ENCODE data around the genes GSPT1, SHISA9 and MRTFB.

GRCh38 chr16:11783273-11784322 is 13.5 kb downstream of the ZC3H7A start:
- RRBS = no CpG with 5 or more reads among the region's 5 CpGs

- RRBS = no CpG with 5 or more reads among the region's 7 CpGs
These were observed 3.4 kb downstream of the ZC3H7A start for GRCh38 chr16:11793482-11794265.

DNA sequence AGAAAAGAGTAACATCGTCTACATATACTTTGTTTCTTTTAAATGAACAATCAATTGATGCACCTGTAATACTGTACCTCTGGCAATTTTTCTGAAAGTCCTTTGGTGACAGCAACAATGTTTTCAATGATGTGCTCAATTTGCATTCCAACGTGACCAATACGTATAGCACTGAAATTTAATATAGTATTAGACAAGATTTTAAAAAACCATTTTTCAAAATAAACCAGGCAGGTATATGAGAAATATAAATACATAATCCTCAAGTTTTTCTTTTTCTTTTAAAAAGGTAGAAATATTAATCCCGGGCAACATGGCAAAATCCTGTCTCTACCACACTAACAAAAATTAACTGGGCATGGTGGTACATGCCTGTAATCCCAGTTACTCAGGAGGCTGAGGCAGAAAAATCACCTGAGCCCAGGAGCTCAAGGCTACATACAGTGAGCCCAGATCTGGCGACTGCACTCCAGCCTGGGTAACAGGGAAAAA is 9.5 kb downstream of the RSL1D1 start:
- RRBS = no CpG with 5 or more reads among the region's 5 CpGs

DNA sequence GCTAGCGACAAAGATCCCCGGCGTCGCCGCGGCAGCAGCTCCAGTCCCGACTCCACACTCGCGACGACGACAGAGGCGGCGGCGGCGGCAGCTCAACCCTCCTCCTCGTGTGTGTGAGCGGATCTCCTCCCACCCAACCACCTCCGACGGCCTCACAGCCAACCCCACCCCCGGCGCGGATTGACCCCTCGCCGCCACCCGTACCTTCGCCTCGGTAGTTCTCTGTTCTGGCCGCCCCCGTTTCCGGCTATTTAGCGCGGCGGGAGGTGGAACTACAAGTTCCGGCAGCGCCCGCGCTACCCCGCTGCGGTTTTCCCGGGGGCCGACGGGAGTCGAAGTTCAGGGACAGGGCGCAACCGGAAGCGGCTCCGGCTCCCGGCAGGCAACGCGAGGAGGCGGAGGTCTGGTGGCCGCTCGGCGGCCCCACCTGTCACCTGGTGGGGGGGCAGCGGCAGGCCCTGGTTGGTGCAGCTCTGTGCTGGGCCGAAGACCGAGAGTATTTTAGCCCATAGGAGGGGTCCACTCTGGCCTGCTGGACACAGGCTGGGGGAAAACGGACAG is at the start of gene GSPT1:
Gene GSPT1 (minus strand): TSS at position 119 of the 561 bp plus-strand sequence.
- RRBS = 1% methylated on average over 19 of the region's 58 CpGs

DNA sequence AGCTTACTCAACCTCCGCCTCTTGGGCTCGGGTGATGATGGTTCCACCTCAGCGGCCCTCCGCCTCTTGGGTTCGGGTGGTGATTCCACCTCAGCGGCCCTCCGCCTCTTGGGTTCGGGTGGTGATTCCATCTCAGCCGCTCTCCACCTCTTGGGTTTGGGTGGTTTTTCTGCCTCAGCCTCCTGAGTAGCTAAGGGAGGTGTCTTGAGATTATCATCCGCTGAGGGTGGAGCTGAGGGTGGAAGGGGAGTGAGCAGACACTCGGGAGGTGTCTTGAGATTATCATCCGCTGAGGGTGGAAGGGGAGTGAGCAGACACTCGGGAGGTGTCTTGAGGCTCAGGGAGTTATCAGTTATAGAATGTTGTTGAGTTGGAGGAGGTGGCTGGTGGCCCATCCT is 11.6 kb upstream of the GSPT1 start:
- RRBS = no CpG with 5 or more reads among the region's 13 CpGs

DNA sequence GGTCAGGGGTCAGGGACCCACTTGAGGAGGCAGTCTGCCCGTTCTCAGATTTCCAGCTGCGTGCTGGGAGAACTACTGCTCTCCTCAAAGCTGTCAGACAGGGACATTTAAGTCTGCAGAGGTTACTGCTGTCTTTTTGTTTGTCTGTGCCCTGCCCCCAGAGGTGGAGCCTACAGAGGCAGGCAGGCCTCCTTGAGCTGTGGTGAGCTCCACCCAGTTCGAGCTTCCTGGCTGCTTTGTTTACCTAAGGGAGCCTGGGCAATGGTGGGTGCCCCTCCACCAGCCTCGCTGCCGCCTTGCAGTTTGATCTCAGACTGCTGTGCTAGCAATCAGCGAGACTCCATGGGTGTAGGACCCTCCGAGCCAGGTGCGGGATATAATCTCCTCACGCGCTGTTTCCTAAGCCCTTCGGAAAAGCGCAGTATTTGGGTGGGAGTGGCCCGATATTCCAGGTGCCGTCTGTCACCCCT is 99.1 kb downstream of the SNX29 start:
- RRBS = no CpG with 5 or more reads among the region's 14 CpGs

- RRBS = no CpG with 5 or more reads among the region's 8 CpGs
These were observed 409.7 kb downstream of the SNX29 start for GRCh38 chr16:12386109-12386666.

GRCh38 chr16:12421160-12422006 is 382.3 kb downstream of the CPPED1 start:
- RRBS = no CpG with 5 or more reads among the region's 7 CpGs

DNA sequence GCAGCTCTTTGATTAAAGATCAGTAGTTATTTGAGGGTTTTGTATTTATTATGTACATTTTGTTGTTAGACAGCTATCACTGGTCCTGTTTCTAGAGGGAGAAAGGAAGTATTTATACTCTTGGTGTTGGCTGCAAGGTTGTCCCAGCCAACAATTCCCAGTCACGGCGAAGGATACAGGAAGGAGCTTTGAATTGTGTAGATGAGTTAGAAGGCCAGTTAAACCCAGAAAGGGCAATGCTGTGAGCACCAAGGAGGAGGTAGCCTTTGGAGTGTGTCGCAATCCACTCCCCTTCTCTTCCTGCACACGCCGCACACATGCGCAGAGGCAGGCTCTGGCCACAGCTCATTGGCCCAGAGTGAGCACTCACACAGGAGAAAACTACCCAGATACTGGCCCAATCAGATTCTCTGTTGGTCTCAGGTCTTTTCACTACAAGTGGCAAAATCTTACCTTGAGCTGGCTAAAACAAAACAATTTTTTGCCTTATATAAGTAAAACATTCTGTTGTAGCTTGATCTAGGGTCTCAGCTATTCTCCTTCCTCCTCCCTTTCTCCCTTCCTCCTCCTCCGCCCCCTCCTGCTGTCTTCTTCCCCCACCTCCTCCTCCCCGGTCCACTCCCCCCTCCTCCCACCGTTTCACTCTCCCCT is 345.1 kb downstream of the CPPED1 start:
- RRBS = no CpG with 5 or more reads among the region's 9 CpGs

DNA sequence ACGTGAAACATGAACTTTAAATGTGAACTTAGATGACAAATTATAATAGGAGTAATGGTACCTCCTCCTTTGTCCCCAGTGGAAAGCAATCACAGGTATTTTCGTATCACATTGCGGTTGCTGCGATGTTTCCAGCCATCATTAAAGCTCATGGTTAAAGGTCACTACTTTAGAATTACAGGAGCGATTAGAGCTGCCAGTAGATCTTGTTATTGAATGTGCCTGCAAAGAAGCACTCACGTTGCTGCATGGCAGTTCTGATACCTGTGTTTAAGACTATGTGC is 301.0 kb downstream of the CPPED1 start:
- RRBS = no CpG with 5 or more reads among the region's 6 CpGs

DNA sequence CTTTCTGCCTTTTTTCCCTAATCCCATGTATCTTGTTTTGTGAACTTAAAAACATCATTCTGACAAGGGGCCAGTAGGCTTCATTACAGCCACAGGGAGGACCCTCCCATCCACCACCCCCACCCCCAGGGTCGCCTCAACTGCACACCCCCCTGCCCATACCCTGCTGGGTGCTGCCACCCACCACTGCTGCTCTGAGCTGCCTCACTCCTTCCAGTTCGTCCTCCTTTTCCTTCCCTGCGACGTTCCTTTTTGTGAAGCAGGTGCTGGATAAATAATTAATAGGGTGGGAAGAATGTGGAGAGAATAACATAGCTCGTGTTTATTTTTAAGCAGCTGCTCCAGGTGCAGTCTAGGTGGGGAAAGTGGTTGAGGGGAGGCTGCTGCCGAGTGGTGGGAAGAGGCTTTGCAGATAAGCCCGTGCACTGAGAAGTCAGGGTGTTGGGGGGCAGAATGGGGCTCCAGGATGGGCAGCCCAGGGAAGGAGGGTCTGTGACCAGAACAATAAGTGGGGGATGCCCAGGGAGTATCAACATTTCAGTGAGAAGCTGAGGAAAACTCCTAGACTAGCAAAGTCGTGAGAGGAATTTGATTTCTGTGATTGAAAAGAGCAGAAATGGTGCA is 300.6 kb downstream of the CPPED1 start:
- RRBS = no CpG with 5 or more reads among the region's 8 CpGs

DNA sequence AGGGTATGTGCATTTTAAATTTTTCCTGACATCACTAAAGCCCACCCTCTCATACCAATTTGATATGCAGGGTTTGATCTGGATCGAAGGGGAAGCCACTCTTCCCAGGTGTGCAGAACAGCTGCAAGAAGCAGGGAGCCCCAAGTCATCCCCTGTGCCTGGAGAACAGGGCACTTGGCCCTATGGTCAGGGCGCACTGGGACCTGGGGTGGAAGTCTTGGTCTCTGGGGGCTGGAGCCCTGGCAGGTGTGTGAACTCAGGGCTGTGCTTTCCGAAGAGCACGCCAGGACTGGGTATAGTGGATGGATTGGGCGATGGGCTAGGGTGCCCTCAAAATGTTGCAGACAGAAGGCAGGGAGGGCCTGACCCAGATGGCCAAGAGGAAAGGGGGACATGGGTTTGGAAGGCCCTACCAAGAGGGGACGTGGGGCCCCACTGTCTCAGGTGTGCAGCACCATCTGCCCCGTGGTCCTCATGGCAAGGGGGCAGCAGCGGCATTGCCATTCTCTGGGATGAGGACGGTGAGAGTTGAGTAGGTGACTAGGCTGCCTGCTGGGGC is 272.5 kb downstream of the CPPED1 start:
- RRBS = no CpG with 5 or more reads among the region's 9 CpGs

- RRBS = no CpG with 5 or more reads among the region's 12 CpGs
These were observed 50.4 kb downstream of the CPPED1 start for GRCh38 chr16:12753101-12753834.

GRCh38 chr16:12901244-12901953 is at the start of gene SHISA9:
TSS of gene SHISA9 (plus strand) at chr16:12901598.
- RRBS = under 1% methylated on average over 11 of the region's 79 CpGs

DNA sequence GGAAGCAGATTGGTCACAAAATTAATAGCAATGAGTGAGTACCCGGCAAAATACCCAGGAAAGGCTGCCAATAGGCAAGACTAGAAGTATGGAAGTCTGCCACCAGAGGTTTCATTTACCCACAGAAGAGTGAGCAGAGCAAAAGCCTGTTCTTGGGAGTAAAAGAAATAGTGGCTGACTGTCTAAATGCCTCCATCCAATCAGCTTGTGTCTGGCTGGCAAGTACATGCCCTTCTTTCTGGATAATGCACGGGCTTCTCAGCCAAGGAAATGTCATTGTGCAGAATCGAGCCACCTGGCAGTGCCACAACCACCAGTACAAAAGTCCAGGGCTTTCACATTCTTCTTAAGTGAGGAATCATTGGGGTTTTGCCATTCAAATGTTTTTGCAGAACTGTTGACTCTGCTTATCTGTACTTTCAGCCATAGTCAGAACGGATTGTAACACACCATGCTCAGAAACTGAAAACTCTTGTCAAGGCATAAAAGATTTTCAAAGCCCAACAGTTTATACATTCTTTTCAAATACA is 10.1 kb upstream of the ERCC4 start:
- RRBS = no CpG with 5 or more reads among the region's 4 CpGs

- RRBS = no CpG with 5 or more reads among the region's 14 CpGs
These were observed 15.5 kb downstream of the ERCC4 start for GRCh38 chr16:13935450-13935940.

DNA sequence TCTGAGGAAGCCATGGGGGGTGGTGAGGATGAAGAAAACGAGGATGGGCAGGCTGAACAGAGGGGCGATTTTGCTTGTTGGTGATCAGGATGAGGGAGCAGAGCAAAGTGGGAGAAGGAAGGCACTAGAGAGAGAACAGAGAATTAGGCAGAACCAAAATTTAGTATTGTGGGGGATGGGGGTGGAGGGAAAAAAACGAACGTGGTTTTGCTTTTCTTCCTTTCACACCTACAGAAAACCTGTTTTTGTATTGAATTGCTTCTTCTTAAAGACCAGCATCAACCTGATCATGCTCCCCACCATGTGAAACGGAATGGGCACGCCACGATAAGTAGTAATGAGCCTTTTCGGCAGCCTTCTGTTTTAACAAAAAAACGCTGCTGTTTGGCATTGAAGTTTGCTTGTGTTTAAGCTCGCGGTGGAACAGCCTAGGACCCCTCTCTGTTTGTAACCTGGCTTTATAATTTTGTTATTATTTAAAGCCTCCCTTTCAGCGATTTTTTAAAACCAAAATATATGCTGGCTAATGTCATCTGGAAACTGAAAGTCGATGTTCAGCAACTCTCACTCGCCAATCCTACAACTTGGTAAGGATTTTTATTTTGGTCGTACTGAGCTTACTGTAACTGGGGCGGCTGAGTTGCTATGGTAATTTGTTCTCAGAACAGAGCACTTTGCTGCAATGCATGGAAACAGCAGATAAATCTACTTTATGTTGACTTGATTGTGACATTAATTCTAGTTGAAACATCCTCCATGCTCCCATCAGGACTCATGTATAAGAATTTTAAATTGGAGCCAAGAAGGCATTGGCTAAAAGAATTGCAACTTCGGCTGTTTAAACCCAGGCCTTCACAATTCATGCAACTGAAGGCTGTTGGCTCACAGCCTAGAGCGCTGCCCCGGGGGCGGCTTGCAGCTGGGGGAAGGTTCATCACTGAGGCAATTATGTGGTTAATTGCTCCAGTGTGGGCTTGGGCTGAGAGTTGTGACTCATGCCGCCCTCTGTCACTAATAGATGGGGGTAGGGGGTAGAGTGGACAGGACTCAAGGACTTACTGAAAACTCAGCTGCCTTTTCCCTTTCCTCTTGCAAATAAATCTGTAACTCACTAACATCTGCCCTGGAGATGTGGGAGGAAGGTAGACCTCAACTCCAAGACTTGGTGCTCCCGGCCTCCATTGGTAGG is 37.0 kb downstream of the ERCC4 start:
- RRBS = no CpG with 5 or more reads among the region's 22 CpGs

DNA sequence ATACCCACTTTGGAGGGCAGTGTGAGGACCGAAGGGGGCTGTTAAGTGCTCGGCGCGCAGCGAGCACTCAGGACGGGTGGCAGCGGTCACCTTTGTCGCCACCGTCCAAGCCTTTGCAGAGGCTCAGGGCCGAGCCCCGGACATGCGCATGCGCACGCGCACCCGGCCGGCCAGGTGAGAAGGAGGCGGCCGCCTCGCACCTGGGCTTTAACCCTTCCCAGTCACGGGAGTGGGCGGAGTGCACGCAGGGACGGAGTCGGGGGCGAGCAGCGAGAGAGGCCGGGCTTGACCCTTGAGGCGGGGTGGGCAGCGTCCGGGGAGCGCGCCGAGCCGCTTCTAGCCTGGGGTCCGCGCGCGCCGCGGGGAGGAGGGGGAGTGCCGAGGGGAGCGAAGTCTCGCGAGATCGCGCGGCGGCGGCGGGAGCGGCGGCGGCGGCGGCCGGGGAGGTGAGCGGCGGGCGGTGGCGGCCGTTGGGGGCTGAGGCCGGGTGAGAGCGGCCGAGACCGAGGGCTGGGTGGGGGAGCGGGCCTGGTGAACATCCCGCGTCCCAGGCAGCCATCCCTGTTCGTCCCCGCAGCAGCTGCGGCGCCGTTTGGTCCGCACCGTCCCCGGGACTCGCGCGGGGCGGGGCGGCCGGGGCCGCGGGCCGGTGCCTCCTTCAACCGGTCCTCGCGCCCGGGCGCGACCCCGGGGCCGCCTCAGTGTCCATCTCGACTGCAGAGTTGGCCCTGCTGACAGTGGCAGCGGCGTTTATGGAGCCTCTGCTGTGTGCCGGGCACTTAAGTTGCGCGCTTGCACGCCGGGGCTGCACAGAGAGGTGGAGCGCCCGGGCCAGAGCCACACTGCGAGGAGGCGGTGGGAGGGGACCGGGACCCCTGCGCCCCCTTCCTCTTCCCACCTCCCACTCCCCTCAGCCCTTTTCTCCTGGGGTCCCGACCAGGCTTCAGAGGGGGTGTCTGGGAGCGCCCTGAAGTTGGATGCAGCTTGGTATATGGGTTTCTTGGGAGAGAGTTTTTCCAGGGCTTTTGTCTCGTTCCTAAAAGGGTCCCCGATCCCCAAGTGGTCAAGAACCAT is at the start of gene MRTFB:
Gene MRTFB (plus strand): TSS at position 400 of the 1,074 bp plus-strand sequence.
- RRBS = 3% methylated on average over 17 of the region's 112 CpGs

- RRBS = no CpG with 5 or more reads among the region's 5 CpGs
These were observed 38.0 kb downstream of the MRTFB start for GRCh38 chr16:14109069-14109593.

GRCh38 chr16:14186105-14187259 is 115.4 kb downstream of the MRTFB start:
- RRBS = no CpG with 5 or more reads among the region's 14 CpGs